ENCODE measurements around the gene C17orf99.

- PRO-cap: no peak
Observed at GRCh38 chr17:77657087-77657609, 301.4 kb upstream of the TNRC6C start.

- PRO-cap: no peak
Observed at GRCh38 chr17:77666793-77667629, 291.5 kb upstream of the TNRC6C start.

DNA sequence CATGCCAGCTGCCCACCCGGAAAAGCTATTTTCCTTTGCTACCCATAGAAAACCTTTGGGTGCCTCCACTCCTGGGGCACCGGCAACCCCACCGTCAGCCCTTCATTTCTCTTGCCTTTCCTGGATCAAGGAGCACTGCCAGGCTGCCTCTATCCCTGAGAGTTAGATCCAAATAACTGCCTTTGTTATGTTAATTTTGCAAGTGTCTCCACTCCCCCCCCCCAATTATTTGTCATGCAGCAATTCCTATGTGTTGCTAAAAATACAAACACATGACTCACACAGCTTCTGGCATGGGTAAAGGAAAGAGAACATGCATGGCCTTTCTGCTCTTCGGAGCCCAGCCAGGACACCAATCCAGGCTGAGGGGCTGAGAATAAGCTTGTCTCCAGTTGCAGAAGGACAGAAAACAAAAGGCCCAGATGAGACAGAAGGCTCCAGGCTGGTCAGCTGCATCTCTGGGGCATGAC, 148.0 kb upstream of the TNRC6C start:
- PRO-cap: no peak

- PRO-cap: no peak
Observed at GRCh38 chr17:77822384-77823154, 135.9 kb upstream of the TNRC6C start.

- PRO-cap: no peak
Observed at GRCh38 chr17:77872207-77872692, 86.3 kb upstream of the TNRC6C start.

DNA sequence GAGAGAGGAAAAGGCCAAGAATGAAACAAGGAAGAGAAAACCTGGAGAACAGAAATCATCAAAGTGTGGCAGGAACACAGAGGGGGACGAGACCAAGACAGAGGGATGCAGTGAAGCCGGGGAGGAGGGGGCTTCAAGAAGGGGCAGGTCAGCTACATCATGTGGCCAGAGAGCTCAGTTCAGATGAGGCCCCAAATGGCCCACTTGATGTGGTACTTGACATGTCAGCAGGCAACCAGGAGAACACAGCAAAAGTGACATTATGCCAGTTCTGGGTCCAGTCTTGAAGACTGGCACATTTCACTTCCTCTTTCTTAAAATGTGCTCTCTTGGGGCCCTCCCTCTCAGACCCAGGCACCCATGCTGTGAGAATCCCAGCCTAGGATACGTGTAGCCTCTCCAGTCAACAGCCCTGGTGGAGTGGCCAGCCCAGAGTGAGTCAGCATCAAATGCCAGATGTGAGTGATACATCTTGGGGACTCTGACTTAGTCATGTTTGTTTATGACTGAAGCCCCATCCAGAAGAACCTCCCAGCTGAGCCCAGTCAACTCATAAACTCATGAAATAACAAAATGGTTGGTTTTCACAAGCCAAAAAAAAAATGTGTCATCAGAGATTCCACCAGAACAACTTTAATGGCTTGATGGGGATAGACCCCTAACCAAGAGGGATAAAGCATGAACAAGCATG, 82.6 kb upstream of the TNRC6C start:
- PRO-cap: no peak

GRCh38 chr17:77942203-77942752, 16.2 kb upstream of the TNRC6C start:
- PRO-cap: no peak

DNA sequence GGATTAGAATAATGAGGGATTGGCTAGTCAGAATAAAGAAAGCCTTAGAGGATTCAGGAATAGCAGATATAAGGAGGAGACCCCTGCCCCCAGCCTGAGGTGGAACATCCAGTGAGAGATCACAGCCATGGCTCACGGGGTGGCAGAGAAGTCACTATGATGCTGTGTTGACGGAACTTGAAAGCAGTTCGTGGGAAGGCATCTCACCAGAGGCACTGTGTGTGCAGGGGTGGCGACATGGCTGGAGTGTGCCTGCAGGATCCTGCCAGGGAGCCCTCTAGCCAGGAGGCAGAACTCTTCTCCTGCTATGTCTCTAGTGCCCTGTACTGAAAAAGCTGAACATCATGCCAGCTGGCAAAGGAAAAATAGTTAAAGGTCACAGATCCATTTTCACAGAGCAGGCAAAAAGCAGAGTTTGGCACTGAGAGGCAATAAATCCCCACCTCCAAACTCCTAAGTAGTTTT, 36.6 kb downstream of the TNRC6C start:
- PRO-cap: no peak

- PRO-cap: no peak
Observed at GRCh38 chr17:78146053-78146598, at the start of gene C17orf99. C17orf99 (plus strand) TSS chr17:78146385.

- PRO-cap: no peak
Observed at GRCh38 chr17:78226874-78227355, 4.5 kb upstream of the TMEM235 start.

DNA sequence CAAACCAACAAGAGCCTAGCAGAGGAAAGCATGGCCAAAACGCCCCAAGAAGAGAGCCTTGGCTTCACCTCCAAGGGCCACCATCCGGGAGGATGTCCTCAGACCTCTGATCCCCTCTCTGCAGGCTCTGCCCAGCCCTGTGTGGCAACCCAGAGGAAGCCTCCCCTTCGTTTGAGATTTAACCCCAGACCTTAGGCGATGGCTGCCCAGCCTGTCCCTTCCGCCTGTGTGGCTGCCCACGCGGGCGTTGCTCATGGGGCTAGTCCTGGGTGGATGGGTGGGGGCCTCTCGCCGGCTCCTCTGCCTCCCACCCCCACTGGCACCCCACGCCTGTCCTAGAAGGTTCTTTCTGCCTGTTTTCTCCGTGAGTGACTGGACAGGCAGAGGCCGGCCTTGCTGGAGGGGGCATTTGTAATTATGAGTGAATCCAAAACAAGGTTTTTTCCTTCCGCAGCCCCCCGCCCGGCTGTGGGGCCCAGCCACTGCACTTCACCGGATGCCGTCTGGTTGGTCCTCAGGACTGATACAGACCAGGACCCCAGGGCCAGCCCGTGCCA, 375 bp upstream of the TMEM235 start:
- PRO-cap: no peak

GRCh38 chr17:78250663-78251251, 19.3 kb downstream of the TMEM235 start:
- PRO-cap: no peak

- PRO-cap: no peak
Observed at GRCh38 chr17:78377776-78378114, 704 bp upstream of the PGS1 start.

DNA sequence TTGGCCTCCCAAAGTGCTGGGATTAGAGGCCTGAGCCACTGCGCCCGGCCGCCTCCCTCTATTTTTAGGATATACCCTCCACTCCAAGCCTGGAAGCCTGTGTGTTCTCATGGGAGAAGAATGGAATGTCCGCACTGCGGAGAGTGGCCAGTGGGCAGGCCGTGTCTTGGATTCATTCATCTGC, 19.1 kb downstream of the PGS1 start:
- PRO-cap: no peak

- PRO-cap: no peak
Observed at GRCh38 chr17:78409114-78409767, 30.8 kb downstream of the PGS1 start.

- PRO-cap: no peak
Observed at GRCh38 chr17:78425810-78426901, 47.7 kb downstream of the PGS1 start.

DNA sequence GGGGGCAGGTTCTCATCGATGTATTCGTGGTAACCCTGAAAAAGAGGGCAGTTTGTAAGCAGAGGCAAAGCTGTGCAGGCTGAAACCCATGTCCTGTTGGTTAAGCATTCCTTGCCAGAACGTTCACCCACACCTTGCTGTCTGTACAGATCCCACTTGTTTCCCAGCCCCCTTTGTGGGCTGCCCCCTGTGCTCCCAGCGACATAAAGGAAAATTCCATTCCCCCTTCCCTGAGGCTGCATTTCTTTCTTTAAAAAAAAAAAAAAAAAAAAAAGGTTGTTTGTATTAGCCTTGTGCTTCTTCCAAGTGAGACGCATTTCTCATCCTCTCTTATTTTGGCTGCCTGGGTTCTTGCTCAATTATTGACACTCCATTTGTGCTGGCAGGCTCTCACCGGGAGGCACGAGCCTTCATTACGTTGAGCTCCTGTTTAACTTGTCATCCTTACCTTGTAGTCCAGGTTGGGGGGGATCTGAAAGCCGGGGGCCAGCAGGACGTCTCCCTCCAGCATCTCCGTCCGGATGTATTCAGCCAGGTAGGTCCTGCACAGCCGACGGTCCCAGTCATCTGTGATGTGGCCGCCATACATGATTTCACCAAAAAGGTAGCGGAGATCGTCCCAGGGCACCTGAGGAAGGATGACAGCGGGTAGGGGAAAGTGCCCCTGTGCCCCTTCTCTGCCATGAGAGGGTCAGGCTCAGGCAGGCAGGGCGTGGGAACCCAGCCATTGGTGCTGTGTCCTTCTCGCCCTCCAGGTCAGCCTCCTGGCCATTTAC, 50.4 kb downstream of the PGS1 start:
- PRO-cap: no peak

GRCh38 chr17:78669882-78670416, 92.8 kb upstream of the DNAH17 start:
- PRO-cap: no peak

- PRO-cap: no peak
Observed at GRCh38 chr17:78676291-78677427, 99.5 kb upstream of the DNAH17 start.

DNA sequence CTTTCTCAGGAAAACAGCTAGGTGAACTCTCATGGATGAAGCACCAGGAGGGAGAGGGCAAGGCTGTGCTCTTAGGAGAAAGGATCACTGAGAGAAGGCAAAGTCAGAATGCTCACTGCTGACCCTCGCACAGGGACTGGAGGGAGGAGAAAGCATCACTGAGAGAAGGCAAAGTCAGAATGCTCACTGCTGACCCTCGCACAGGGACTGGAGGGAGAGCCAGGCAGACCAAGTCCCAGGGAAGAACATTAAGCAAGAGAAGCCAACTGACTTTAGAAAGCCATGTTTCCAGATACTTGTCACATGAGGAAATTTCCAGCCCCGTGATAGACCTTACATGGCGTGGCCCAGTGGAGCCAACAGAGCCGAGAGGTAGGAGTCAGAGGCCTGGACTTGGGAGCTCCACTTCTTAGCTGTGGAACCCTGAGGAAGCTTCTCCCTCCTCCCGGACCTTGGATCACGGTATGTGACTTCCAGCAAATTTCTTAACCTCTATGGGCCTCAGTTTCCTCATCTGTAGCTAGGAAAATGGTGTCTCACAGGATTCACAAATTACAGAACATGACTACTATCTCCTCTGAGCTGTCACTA, 102.2 kb upstream of the DNAH17 start:
- PRO-cap: no peak